ENCODE results near the genes LOXL1, ISLR, CLK3 and MPI.

GRCh38 chr15:73925927-73927024, at the start of gene LOXL1:
Gene LOXL1, plus strand, starts transcription at chr15:73926462.
- PRO-cap: bidirectional peak, plus-strand start at chr15:73926462, minus-strand start at chr15:73926331; bidirectional peak, plus-strand start at chr15:73926949, minus-strand start at chr15:73926917
- RAMPAGE, long total RNA, 4 experiments: start-site peak on the plus strand in 1 of 4 experiments, at chr15:73926447-73926498 at its widest, 46 reads per replicate; start-site peak on the minus strand in 4 of 4 experiments, at chr15:73926290-73926414 at its widest, 15 to 50 reads per replicate

DNA sequence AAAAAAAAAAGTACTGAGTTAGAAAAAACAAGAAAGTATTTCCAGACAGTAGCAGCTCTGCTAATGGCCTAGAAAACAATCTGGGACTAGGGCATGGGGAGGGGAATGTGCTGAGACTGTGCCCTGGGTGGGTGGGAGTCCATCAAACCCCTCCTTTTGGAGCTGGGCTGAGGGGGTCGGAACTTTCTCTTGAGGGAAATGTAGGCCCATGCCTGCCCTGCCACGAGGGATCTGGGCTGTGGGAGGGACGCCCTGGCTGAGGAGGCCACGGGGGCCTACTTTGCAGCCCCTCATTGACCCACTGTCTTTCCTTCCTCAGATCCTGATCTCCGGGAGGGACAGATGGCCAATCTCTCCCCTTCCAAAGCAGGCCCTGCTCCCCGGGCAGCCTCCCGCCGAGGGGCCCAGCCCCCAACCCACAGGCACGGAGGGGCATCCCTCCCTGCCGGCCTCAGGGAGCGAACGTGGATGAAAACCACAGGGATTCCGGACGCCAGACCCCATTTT, 25.3 kb downstream of the LOXL1 start:
- PRO-cap: no peak
- RAMPAGE, long total RNA, 4 experiments: no peak in any of the 4 experiments

DNA sequence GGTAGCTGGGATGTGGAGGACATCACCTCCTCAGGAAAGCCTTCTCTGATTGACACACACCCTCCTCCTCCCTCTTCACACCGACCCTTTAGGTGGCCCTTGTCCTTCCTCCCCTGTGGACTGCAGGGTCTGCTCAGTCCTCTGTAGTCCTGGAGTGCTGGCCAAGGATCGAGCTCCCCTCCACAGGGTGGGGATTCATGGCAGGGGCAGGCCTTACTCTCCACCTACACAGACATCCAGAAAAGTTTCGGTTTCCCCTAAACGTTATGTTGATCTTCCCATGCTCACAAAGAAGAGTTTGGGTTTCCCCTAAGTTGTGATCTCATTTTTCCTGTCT, 10.4 kb downstream of the STOML1 start:
- PRO-cap: no peak
- RAMPAGE, long total RNA, 4 experiments: no peak in any of the 4 experiments

- PRO-cap: no peak
- RAMPAGE, long total RNA, 4 experiments: no peak in any of the 4 experiments
Measured at GRCh38 chr15:74048256-74048816, 34.0 kb downstream of the GOLGA6A start.

GRCh38 chr15:74173443-74174088, at the start of gene ISLR:
Gene ISLR, plus strand, starts transcription at chr15:74173710.
- PRO-cap: unidirectional peak, plus-strand start at chr15:74173750
- RAMPAGE, long total RNA, 4 experiments: start-site peak on the plus strand in 4 of 4 experiments, at chr15:74173724-74173898 at its widest, 91 to 328 reads per replicate

- PRO-cap: unidirectional peak, plus-strand start at chr15:74365781; unidirectional peak, minus-strand start at chr15:74366203
- RAMPAGE, long total RNA, 4 experiments: start-site peak on the minus strand in 2 of 4 experiments, at chr15:74365787-74366237 at its widest, 5 to 7 reads per replicate
Measured at GRCh38 chr15:74365607-74366467, 1.6 kb downstream of the CYP11A1 start.

DNA sequence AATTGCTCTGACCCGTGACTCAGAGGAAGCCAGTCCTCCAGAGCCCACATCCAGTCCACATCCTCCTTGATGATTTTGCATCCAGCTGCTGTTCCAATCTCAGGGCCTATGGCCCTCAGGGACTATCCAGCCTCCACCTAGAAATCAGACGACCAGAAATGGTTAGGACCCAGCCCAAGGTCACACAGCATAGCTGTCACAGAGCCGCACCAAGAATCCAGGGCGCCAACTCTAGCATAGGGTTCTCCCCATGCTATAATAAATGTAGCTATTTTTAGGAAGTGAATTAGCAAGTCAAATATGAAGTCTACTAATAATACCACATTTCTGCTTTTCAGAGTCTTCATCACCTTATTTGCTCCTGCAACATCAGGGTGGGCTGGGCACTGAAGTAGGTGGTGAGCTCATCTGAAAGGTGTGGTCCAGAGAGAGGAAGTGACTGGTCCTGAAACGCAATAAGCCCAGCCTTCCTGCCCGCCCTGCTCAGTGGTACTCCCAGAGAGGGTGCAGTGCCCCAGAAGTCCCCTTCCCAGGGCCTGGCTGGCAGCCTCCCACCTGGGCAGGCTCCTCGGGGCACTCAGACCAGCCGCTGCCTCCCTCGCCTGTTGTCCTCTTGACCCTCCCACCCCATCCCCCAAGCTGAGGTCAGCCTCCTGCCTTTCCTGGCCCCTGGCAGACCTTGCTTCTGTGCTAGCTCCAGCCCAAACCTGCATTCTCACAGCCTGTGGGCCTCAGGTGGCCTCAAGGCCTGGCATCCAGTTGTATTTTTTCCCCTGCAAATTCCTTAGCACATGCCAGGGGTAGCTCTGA, 17.6 kb upstream of the CYP11A1 start:
- PRO-cap: bidirectional peak, plus-strand start at position 486 of the sequence, minus-strand start at position 388 of the sequence
- RAMPAGE, long total RNA, 4 experiments: no peak in any of the 4 experiments

DNA sequence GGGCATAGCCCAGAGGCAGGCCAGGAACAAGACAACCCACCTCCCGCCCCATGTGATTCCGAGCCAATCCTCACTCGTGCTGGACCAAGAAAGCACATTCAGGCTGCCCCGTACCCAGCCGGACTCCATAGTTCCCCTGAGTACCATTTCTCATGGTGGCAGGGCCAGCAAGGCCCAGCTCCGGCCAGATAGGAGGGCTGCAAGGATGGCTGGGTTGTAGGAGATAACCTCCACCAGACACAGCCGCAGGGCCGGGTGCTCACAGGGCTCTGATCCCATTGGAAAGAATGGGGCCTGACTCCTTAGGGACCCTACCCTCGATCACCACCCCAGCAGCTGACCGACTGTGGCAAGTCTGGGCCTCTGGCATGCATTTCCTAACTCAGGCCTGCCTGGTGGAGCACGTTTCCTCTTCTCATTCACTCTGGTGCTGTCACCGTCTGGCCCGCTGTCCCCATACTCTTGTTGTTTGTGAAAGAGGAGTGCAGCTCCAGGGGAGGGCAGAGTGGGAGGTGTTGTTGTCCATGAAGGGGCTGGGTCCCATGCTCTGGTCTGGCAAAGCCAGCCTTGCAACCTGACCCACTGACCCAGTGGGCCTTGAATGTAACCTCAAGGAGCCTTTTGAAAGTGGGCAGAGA, 11.2 kb downstream of the SEMA7A start:
- PRO-cap: bidirectional peak, plus-strand start outside the sequence, minus-strand start at position 426 of the sequence
- RAMPAGE, long total RNA, 4 experiments: no peak in any of the 4 experiments

- PRO-cap: bidirectional peak, plus-strand start at chr15:74615376, minus-strand start at chr15:74615456; bidirectional peak, plus-strand start at chr15:74615836, minus-strand start at chr15:74615673
- RAMPAGE, long total RNA, 4 experiments: start-site peak on the plus strand in 4 of 4 experiments, at chr15:74615796-74615880 at its widest, 64 to 731 reads per replicate
Measured at GRCh38 chr15:74615104-74615993, at the start of gene CLK3. Gene CLK3, plus strand, starts transcription at chr15:74615836.

DNA sequence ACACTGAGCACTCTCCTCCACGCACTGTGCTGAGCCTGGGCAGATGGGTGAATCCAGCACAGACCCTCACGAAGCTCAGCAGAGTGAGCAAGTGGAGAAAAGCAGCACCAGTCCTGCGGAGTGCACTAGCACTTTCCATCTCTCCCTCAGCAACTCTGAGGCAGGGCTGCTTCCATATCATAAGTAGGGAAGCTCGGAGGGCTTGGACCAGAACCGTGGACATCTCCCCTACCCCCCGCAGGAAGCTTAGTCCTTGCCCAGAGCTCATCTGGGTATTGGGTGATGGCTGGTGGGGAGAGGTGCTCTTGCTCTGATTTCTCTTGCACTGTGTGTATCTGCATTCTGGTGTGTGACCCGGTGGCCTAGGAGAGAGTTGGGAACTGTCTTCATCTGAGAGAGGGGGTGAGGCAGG, 9.7 kb downstream of the CLK3 start:
- PRO-cap: no peak
- RAMPAGE, long total RNA, 4 experiments: no peak in any of the 4 experiments

DNA sequence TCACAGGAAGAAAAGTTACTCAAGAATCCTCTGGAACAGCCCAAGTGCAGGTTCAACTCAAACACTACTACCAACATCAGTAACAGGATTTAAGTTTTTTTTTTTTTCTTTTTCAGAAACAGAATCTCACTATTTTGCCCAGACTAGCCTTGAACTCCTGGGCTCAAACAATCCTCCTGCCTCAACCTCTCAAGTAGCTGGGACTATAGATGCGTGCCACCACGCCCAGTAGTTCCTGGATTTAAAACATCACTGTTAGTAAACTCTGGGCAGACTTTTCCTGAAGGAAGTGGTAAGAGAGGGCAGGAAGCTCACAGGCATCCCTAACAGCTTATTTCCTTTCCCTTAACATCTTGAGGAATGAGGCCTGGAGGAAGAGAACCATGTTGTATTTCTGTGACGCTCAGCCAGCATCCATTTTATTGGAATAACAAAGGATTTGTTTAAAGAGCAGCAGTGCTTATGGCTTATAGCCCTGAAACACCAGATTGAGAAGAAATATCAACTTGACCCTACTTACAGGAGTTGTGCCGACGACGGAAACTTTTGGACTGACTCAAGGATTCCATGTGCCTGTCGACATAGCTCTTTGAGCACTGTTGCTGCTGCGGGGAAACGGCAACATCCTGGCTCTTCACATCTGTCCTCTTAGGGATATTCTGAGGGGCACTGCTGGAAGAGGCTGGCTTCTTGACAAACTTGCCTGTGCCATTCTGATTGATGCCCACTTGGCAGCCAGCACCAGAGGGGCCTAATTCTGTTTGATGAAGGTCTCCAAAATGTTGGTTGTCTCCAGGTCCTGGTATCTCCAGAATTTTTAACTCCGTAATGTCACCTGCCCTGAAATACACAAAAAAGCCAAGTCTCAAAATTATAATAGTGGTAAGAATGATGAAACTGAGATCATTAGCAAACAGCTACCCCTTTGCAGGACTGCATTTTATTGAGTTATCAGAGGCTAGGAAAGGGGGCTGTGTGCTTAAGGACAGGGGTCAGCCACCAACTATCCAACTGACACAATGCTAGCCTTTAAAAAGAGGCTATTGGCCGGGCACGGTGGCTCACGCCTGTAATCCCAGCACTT, 24.5 kb downstream of the EDC3 start:
- PRO-cap: no peak
- RAMPAGE, long total RNA, 4 experiments: no peak in any of the 4 experiments

GRCh38 chr15:74730824-74731418, 5.6 kb upstream of the CYP1A1 start:
- PRO-cap: no peak
- RAMPAGE, long total RNA, 4 experiments: no peak in any of the 4 experiments

DNA sequence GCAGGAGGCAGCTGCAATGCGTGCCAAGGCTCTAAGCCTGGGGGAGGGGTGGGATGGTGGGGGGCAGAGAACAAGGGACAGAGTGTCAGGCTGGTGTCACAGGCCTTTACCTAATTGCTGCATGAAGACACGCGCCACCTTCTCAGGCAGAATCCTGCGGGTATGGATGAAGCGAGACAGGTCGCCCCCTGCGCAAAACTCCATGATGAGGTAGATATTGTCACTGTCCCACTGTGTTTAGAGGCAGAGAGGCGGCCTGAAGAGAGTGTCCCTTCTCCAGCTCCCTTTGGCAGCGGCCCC, 1.0 kb downstream of the ULK3 start:
- PRO-cap: no peak
- RAMPAGE, long total RNA, 4 experiments: no peak in any of the 4 experiments

- PRO-cap: bidirectional peak, plus-strand start at chr15:74869708, minus-strand start at chr15:74869610; bidirectional peak, plus-strand start at chr15:74870137, minus-strand start at chr15:74870048
- RAMPAGE, long total RNA, 4 experiments: no peak in any of the 4 experiments
Measured at GRCh38 chr15:74869313-74870381, 3.5 kb downstream of the SCAMP2 start.

DNA sequence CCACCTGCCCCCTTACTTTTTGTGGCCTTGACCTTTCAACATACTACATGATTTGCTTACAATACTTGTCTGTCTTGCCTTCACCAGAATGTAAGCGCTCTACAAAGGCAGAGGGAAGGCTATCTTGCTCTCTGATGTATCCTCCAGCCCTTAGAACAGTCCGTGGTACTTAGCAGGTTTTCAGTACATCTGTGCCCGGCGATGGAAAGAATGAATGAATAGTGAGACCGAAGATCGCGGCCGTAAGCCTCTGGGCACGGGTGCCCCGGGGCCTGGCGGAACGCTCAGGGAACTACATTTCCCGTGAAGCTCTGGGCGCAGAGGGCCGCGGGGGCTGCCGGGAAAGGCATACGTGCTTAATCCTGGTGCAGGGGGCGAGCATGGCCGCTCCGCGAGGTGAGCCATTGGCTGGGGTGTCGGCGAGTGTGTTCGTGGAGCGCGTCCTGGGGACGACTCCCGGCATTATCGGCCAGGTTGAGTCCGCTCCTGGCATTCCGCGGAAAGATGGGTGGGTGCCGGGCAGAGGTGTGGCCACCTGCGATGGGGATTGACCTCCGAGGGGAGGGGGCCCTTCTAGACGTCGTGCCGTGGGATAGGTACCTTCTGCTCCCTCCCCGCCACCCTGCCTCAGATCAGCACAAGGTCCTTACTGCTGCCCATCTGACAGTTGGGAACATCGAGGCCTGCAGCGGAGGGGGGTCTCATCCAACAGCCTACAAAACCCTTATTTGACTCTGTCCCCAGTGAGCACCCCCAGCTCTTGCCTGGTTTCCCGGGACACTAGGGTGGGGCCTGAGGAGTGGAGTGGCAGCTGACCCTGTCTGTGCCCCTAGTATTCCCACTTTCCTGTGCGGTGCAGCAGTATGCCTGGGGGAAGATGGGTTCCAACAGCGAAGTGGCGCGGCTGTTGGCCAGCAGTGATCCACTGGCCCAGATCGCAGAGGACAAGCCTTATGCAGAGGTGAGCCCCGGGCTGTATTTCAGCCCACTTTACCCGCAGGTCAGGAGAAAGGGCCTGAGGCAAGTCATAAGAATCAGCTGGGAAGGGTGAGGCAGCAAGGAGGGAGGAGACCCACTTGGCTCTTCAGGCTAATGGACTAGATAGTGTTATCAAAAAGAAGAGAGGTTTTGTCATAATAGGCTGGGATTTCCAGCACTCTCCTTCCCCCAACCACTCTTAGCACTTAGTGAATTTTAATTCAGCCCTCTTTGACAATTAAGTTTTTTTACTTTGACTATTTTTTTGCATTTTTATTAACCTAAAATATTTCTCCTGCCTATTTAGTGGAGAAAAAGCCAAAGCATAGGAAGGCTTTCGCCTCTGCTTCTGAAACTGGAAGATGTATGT, at the start of gene MPI:
Gene MPI (plus strand): TSS at position 349 of the 1,348 bp plus-strand sequence.
- PRO-cap: bidirectional peak, plus-strand start at position 359 of the sequence, minus-strand start at position 274 of the sequence; unidirectional peak, minus-strand start at position 927 of the sequence
- RAMPAGE, long total RNA, 4 experiments: start-site peak on the plus strand in 4 of 4 experiments, centred at positions 360 to 363 of the sequence, 28 to 152 reads per replicate

GRCh38 chr15:74891214-74891994, 1.6 kb downstream of the MPI start:
- PRO-cap: no peak
- RAMPAGE, long total RNA, 4 experiments: no peak in any of the 4 experiments

DNA sequence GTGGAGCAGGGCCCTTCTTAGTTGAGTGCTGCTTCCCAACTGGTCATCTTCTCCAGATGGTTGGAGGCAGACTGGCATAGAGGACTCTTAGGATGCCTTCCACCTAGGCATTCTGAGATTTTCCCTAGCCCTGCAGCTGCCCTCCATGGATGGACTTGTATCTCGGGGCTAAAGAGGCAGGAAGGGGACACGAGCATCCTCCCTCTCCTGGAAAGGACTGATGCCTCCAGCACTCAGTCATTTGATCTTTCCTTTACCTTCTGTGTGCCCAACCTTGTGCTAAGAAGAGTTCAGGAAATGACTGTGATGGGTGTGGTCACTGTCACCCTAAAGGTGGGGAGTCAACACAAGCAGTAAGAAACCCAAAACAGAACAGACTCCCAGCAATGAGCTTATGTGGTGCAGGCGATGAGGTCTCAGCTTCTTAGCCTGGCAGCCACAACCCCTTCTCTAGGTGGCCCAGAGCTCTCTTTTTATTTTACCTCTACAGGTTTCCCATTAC, 3.7 kb downstream of the MPI start:
- PRO-cap: no peak
- RAMPAGE, long total RNA, 4 experiments: no peak in any of the 4 experiments

GRCh38 chr15:74901536-74901993, 5.1 kb downstream of the FAM219B start:
- PRO-cap: no peak
- RAMPAGE, long total RNA, 4 experiments: no peak in any of the 4 experiments

GRCh38 chr15:74955448-74956509, 793 bp downstream of the RPP25 start:
- PRO-cap: bidirectional peak, plus-strand start at chr15:74956380, minus-strand start at chr15:74956234
- RAMPAGE, long total RNA, 4 experiments: no peak in any of the 4 experiments

GRCh38 chr15:75206074-75206772, 4.5 kb downstream of the C15orf39 start:
- PRO-cap: no peak
- RAMPAGE, long total RNA, 4 experiments: no peak in any of the 4 experiments